Measurements from ENCODE around the gene SAYSD1.

- PRO-cap, 3 experiments, result no peak in any of the 3 experiments
- RAMPAGE, long total RNA, result no peak
- RRBS, 2 experiments, result 53 to 67% methylated on average over 1 of the region's 7 CpGs
These were observed 2.2 kb upstream of the CCDC167 start for GRCh38 chr6:37501782-37502455.

DNA sequence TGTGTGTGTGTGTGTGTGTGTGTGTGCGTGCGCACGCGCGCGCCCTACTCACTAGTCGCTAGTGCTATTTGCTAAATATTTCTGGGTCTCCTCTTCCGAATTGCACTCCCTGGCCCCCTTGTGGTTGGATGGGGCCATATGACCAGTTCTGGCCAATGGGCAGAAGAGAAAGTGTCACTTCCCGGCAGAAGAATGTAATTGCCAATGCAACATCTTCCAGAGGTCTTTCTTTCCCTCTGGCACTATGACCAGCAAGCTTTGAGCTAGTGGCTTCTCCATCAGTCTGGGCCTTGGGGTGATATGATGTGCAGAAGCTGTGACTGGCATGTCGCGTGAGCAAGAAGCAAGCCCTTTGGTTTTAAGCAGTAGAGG lies 60.8 kb upstream of the CCDC167 start:
- PRO-cap, 3 experiments, result no peak in any of the 3 experiments
- RAMPAGE, long total RNA, result no peak
- RRBS, 2 experiments, result no CpG with 5 or more reads among the region's 11 CpGs

DNA sequence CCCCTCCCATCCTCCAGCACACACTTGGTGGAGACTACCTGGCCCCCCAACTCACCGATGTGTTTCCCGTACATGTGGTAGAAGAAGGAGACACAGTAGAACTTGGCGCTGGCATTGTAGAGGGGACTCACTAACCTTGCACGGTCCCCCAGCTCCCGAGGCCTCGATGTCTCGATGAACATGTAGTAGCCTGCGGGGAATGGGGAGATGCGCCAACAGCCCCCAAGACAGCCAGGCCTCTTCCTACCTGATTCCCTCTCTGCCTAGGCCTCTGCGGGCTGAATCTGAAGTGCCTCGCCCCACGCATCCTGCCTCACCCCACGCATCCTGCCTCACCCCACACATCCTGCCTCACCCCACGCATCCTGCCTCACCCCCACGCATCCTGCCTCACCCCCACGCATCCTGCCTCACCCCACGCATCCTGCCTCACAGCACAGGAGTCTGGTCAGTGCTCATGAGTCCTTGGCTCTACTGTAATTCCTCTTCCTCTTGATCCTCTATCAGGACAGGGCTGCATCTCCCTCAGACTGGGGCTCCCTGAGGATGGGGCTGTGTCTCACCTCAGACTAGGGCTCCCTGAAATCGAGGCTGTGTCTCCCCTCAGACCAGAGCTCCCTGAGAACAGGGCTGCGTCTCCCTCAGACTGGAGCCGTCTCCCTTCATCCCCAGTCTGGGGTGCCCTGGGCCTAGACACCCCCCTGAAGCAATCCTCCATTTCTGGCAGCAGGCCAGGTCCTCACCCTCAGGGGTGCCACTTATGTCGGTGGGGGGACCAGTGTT lies 53.7 kb downstream of the MDGA1 start:
- PRO-cap, 3 experiments, result no peak in any of the 3 experiments
- RAMPAGE, long total RNA, result no peak
- RRBS, 2 experiments, result no CpG with 5 or more reads among the region's 21 CpGs

- PRO-cap, 3 experiments, result peak in 1 of 3 experiments; most common plus-strand start chr6:37713932 (in 1)
- RAMPAGE, long total RNA, result no peak
- RRBS, 2 experiments, result no CpG with 5 or more reads among the region's 2 CpGs
These were observed 16.0 kb upstream of the MDGA1 start for GRCh38 chr6:37713767-37714041.

- PRO-cap, 3 experiments, result no peak in any of the 3 experiments
- RAMPAGE, long total RNA, result no peak
- RRBS, 2 experiments, result no CpG with 5 or more reads among the region's 12 CpGs
These were observed 3.6 kb downstream of the ZFAND3 start for GRCh38 chr6:37822916-37823708.

DNA sequence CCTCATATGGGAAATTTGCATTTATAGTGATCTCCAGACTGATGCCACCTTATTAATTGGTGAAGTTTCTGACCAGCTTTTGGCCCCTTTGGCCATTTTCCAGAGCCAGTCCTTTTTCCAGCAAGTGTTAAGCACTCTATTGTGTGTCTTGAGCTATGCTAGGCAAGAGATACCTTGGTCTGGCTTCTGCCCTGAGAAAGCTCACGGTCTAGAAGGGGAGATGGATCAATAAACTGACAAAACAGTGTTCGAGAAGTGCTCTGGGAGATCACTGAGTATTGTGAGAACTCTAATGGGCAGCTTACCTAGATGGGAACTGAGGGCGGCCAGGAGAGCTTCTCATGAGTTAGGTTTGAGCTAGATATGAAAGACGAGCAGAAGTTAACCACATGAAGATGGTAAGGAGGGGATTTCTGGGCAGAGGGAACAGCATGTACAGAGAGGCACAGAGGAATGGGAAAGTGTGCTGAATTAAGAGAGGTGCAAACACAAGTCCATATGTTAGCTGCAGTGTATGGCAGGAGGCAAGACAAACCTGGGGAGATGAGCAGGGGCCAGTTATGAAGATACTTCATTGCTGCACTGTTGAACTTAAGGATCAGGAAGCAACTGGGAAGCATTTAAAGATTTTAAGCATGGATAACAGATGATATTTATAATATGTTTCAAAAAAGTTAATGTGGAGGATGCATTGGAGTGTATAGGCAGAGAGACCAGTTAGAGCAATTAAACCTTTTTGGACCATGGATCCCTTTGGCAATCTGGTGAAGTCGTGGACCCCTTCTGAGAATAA lies 12.0 kb downstream of the ZFAND3 start:
- PRO-cap, 3 experiments, result no peak in any of the 3 experiments
- RAMPAGE, long total RNA, result no peak
- RRBS, 2 experiments, result no CpG with 5 or more reads among the region's 5 CpGs

DNA sequence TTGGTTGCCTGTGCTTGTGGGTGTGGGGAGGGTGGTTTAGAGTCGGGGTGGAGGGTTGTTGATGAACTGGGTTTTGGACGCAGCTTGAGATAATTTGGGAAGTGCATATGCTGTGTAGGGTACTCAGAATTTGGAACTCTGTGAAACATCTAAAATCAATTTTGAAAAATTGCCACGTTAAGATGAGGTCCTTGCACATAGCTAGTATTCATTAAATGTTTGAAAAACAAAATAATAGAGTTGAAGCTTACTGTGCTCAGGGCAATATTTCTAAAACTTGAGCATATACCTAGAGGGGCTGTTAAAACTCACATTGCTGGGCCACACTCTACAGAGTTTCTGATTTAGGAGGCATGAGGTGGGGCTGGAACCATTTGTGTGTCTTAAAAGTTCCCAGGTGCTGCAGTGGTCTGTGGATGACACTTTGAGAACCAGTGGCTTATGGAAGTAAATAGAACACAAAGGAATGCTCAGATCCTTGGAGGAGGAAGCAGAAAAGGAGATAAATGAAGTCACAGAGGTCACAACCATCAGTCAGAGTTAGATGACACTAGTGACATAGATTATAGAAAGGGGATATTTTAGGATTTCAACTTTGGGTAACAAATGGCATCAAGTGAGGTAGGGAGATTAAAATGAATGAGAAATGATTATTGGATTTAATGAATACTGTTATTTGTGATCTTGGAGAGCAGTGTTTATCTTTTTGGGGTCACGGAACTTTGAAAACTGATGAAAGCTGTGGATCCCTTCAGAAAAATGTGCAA lies 136.6 kb downstream of the ZFAND3 start:
- PRO-cap, 3 experiments, result no peak in any of the 3 experiments
- RAMPAGE, long total RNA, result no peak
- RRBS, 2 experiments, result no CpG with 5 or more reads among the region's 4 CpGs

- PRO-cap, 3 experiments, result no peak in any of the 3 experiments
- RAMPAGE, long total RNA, result no peak
- RRBS, 2 experiments, result no CpG with 5 or more reads among the region's 2 CpGs
These were observed 273.4 kb downstream of the ZFAND3 start for GRCh38 chr6:38092756-38093419.

DNA sequence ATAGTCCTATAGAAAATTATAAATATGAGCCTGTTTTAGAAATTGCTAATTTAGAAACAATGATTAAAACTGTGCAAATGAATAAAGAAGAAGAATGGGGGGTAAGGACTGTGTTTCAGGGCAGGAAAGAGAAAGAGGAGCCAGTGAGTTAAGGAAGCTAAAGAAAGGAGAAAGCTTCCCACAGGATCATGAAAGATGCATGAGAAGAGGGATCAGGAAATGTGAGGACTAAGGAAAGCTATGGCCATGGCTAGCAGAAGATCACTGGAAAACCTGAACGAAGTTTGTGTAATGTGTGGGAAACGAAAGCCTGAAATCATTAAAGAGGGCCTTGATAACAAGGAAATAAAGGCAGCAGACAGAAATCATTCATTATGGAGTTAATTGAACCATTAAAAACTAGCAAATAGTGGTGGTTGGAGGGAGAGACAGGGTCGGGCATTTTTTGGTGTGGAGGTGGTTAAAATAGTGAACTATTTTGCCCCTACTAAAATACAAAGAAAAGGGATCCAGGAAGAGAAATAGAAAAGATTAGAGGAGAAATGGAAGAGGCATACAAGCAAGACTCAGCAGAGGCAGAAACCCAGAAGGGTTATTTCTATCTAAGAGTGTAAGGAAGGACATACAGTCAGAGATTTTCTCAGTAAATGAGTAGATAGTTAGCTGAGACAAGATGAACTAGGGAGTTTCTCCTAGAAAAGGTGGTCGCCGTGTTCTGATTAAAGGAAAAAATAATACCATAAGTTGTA lies 274.1 kb downstream of the ZFAND3 start:
- PRO-cap, 3 experiments, result no peak in any of the 3 experiments
- RAMPAGE, long total RNA, result no peak
- RRBS, 2 experiments, result no CpG with 5 or more reads among the region's 5 CpGs

DNA sequence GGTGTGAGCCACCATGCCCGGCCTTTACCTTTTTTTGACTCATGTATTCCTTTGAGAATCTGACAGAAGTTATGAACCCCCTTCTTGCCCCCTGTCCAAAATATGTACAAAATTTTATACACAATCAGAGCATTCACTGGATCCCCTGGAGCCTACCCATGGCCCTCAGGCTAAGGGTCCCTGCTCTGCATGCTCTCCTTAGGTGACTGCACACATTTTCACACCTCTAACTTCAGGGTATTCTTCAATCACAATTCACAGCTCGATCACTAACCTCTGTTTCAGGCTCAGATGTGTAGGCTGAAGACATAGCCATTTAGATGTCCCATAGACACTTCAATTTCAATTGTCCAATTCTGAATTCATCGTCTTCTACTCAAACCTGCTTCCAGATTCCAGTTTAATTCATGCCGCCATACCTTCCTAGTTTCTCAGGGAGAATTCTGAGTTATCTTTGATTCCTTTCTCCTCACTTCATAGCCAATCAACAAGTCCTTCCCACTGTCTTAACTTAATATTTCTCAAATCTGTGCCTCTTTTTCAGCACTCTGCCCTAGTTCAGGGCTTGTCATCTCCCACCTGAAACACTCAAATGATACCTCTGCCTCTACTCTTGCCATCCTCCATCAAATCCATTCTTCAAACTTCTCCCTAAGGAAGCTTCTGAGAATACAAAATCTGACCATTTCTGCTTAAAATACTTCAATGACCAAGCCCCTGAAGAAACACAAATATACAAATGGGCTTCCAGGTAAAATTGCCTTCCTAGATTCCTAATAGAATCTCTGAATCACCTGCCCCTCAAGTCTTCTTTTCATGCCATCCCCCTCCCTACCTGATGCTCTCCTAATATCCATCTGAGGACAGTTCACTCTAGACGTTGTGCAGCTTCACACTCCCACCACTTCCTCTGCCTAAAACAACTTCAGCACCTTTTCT lies 270.9 kb downstream of the BTBD9 start:
- PRO-cap, 3 experiments, result no peak in any of the 3 experiments
- RAMPAGE, long total RNA, result no peak
- RRBS, 2 experiments, result no CpG with 5 or more reads among the region's 5 CpGs

DNA sequence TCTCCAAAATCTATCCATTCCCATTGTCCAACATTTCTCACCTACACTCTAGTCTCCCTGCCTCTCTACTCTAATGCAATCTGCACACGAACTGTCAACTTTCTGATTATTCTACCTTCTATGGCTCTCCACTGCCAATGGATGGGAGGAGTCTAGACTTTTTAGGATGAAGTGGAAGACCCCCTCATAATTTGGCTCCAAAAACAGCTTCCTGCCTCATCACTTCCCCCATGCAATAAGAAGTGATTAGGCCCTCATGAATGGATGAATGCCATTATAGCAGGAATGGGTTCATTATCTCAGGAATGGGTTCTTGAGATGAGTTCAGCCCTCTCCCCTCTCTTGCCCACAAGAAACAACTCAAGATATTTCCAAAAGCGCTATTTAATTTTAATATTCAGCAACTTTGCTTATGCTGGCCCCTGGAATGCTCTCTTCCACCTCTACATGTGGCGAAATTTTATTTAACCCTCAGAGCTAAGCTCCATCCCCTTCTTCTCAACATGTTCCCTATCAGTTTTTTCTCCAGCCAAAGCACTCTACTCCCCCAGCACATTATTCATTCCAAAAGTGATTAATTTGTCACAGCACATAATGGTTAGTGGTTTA lies 3.0 kb downstream of the BTBD9 start:
- PRO-cap, 3 experiments, result no peak in any of the 3 experiments
- RAMPAGE, long total RNA, result no peak
- RRBS, 2 experiments, result no CpG with 5 or more reads among the region's 3 CpGs

- PRO-cap, 3 experiments, result peak in 3 of 3 experiments; most common plus-strand start chr6:39115241 (in 2); most common minus-strand start chr6:39115110 (in 3)
- RAMPAGE, long total RNA, result start-site peak on the minus strand at chr6:39115071-39115171, 135 and 59 reads in 2 replicates
- RRBS, 2 experiments, result 3 to 4% methylated on average over 11 of the region's 72 CpGs
These were observed at the start of gene SAYSD1 for GRCh38 chr6:39114224-39115357. Gene SAYSD1 (minus strand): TSS chr6:39115186.

- PRO-cap, 3 experiments, result no peak in any of the 3 experiments
- RAMPAGE, long total RNA, result no peak
- RRBS, 2 experiments, result no CpG with 5 or more reads among the region's 11 CpGs
These were observed 391 bp upstream of the SAYSD1 start for GRCh38 chr6:39115358-39115796.

- PRO-cap, 3 experiments, result no peak in any of the 3 experiments
- RAMPAGE, long total RNA, result no peak
- RRBS, 2 experiments, result no CpG with 5 or more reads among the region's 11 CpGs
These were observed 25.8 kb upstream of the SAYSD1 start for GRCh38 chr6:39140506-39141443.

GRCh38 chr6:39190780-39191728 lies 38.2 kb downstream of the KCNK5 start:
- PRO-cap, 3 experiments, result no peak in any of the 3 experiments
- RAMPAGE, long total RNA, result no peak
- RRBS, 2 experiments, result 89% methylated on average over 7 to 11 of the region's 37 CpGs

DNA sequence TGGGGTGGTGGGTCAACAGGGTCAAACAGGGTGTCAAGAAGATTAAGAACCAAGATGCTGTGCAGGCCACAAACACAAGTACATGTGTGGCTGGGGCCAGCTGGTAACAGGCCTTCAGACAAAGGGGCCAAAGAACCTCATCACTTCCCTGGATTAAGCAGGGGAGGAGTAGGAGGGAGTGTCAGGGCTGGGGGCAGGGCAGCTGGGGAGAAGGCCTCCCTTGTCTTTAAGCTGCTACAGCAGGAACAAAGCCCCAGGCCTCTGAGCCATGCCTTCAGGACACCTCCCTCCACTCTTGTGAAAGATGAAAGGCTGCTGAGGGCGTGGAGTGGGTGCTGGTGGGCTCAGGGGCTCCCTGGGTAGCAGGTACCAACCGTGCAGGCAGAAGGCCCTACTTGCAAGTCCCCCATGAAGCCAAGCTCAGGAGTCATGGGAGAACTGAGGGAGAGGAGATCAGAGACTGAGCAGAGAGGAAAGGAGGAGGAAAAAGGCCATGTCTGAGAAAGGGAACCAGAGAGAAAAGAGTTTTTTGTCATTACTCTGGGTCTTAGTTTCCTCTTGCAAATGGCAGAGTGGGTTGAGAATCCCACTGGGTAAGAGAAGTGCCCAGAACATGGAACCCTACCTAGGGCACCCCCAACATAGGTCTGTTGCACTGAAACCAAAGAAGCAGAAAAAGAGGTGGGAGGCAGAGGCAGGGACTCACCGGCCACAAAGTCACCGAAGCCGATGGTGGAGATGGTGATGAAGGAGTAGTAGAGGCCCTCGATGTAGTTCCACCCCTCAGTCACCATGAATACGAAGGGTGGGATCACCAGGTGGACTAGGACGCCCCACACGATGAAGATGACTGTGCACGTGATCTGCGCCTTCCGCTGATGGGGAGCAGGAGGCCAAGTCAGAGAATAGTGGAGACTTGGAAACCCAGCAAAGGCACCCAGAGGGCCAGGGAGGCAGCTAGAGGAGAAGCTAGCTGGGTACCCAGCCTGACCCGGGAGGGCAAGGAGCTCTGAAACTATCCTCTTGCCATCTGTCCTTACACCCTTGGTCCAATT lies 35.5 kb downstream of the KCNK5 start:
- PRO-cap, 3 experiments, result no peak in any of the 3 experiments
- RAMPAGE, long total RNA, result no peak
- RRBS, 2 experiments, result no CpG with 5 or more reads among the region's 13 CpGs

DNA sequence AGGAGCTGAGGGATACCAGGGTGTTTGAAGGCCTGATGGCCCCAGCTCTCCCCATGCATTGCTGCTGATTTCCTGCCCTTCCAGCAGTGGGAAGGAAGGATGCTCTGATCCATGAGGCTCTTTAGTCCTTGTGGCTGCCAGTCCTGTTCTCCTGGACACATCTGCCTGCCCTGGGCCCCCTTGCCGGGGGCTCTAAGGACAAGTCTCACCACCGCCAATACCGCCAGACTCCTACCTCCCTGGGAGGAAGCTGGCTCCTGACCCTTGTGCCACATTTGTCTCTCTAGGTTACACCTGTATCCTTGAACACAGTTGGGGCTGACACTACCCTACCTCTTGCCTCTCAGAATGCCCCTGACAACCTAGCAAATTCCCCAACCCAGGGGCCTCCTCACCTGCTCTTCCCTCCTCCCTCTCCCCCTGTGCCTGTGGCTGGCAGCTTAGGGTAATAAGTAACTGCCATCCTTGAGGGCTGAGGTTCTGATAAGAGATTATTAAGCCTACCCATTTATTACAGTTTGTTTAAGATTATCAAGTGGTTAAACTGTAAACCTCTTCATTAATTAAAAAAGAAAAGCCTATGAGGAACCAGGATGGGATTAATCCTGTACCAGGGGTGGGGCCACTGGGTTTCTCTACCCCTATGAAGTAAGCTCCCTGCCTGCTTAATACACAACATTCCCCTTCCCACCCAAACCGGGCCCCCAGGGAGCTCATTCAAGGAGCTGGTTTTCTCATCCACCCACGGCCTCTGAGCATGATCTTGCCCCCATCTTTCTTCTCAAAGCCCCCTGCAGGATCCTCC lies 21.4 kb downstream of the KCNK5 start:
- PRO-cap, 3 experiments, result no peak in any of the 3 experiments
- RAMPAGE, long total RNA, result no peak
- RRBS, 2 experiments, result no CpG with 5 or more reads among the region's 5 CpGs

GRCh38 chr6:39296603-39297409 lies 17.4 kb downstream of the KCNK17 start:
- PRO-cap, 3 experiments, result peak in 1 of 3 experiments; most common minus-strand start chr6:39296831 (in 1)
- RAMPAGE, long total RNA, result no peak
- RRBS, 2 experiments, result no CpG with 5 or more reads among the region's 20 CpGs

DNA sequence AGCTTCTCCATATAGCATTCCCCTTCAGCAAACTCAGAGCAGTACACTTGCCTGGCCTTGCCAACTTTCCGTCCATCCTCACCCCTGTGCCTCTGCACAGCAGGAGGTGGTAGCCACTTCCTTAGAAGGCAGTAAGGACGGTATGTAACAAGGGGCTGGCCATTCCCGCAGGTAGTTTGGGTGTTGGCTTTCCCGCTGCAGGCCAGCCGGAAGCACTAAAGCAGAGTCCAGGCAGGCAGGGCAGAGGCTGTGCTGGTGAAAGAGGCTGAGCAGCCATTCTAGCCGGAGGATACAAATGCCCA lies 22.5 kb upstream of the KCNK16 start:
- PRO-cap, 3 experiments, result no peak in any of the 3 experiments
- RAMPAGE, long total RNA, result no peak
- RRBS, 2 experiments, result 68 to 90% methylated on average over 2 of the region's 6 CpGs

DNA sequence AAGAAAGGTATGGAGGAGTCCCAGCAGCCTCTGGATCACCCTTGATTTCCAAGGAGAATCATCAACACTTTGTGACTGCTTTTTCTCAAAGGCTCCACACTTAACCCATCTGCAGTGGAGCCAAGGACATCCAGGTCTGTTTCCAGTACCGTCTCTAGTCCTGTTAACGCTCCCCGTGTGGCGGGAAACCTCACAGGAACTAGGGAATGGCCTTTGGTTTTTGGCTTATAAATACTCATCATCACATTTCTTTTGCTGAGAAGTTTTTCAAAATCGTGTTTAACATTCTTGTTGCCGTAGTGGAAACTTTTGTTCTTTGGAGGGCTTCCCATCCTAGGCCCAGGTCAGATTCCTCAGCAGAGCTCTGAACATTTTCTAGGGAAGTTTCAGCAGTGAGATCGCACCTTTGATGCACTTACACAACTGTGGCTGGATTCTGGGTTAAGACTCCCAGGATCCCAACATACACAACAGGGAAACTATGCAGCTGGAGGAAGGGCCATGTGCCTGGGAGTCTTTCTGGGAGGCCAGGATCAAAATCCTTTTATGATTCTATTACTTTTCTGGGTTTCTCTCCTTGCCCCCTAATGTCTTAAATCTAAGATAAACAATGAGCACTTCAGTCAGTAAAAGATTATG lies 24.6 kb downstream of the DAAM2 start:
- PRO-cap, 3 experiments, result no peak in any of the 3 experiments
- RAMPAGE, long total RNA, result no peak
- RRBS, 2 experiments, result no CpG with 5 or more reads among the region's 7 CpGs

Data from skeletal muscle tissue (tissue), 7 donors.